Diencephalon (tissue), 2 donors: ENCODE measurements around a stretch of chr13.

DNA sequence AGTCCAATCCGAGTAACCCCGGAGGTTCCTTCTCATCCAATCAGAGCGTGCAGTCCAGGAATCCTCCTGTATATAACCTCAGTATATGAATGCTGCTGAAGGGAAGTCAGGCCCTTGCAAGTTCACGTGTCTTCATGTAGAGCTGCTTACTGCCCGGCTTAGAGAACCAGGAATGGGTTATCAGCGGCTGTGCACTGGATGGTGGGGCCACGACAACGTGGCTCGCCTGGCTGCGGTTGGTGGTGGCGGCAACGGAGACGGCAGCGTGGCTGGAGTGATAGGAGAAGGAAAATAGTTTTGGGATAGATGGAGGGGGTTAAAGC, 63.2 kb downstream of the TUBA3C start:
- RAMPAGE, long total RNA = no peak

DNA sequence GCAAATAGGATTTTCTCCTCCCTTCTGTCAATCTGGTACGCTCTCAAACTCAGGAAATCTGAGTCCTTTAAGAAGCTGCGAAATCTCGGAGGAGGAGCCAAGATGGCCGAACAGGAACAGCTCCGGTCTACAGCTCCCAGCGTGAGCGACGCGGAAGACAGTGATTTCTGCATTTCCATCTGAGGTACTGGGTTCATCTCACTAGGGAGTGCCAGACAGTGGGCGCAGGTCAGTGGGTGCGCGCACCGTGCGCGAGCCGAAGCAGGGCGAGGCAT, 64.7 kb downstream of the TPTE2 start:
- RAMPAGE, long total RNA = no peak

- RAMPAGE, long total RNA = no peak
These were observed 11.9 kb downstream of the ZMYM2 start for GRCh38 chr13:19970160-19971071.

DNA sequence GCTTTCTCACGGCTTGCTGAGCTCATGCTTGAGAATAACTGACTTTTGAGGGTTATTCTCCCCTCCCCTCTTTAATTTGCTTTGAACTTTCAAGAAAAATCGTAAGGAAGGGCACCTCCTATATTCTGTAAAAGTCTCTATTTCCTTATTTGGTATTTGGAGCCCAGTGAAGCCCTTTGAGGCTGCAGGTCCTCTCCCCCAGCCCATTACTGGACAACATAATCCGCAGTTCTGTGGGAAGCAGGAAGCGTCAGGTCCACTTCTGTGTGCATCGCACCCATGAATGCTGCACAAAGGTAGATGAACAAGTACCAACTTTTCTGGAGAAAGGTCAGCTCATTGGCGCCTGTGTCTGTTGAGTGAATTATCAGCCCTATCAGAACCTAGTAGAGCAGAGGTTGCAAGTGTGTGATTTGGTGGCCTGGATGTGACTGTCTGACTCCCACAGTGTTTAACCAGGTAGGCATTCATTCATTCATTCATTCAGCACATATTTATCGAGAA, 29.4 kb downstream of the GJA3 start:
- RAMPAGE, long total RNA = no peak

DNA sequence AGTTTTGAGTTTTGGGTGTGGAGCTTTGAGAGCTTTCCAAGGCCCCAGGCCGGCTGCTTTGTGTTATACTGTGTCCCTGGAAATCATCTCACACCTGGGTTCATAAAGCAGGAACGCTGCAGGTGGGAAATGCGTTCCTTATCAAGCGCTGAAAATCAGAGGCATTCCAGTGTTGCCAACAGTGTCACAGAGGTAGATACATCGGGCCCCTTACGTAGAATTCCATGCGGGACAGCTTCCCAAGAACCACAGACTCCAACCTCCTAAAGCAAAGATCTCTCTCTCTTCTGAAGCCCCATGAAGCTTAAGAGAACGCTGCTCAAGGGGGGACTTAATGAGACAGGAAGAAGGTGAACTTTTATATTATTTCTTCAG, 23.2 kb downstream of the GJA3 start:
- RAMPAGE, long total RNA = no peak

DNA sequence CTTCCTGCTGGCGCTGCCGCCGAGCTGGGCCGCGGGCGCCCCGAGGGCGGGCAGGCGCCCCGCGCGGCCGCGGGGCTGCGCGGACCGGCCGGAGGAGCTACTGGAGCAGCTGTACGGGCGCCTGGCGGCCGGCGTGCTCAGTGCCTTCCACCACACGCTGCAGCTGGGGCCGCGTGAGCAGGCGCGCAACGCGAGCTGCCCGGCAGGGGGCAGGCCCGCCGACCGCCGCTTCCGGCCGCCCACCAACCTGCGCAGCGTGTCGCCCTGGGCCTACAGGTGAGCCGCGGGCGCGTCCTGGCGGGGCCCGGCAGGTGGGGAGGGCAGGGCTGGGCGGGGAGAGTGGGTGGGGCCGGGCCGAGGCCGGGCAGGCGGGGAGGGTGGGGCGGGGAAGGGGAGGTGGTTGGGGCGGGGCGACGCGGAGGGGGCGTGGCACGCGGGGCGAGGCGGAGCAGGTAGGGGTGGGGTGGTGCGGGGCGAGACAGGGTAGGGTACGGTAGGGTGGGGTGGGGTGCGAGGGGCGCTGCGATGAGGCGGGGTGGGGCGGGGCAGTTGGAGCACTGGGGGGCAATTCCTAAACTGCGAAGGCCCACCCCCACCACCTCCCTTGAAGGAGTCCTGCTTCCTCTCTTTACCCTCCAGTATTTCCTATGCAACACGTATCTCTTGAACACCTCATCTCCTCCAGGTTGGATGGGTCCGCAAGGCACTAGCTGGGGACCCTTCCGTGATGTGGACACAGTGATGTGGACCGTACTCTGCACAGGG, 699 bp downstream of the IL17D start:
- RAMPAGE, long total RNA = no peak

DNA sequence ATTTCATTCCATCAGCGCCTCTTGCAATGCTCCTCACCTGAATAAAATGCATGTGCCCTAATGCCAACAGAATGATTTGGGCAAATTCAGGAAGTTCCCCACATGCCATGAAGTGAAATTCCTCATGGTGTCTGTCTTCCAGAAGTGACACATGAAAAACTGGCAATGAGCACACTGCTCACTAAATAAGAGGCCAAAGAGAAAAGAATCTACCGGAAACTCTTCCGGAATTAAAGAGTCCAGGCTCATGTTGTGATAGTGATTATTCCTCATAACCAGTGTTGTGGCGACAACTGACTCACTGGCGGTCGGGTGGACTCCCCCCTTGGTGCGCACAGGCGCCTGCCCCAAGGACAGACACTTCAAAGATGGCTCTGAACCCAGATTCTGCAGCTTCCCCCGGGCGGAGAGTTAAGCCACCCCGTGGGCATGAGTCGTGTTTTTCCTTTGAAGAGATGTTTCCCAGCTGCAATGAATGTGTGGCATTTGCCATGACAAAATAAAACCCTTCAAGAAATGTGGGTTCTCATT, 10.2 kb downstream of the IL17D start:
- RAMPAGE, long total RNA = no peak

GRCh38 chr13:20714491-20715123, 11.1 kb downstream of the IL17D start:
- RAMPAGE, long total RNA = no peak

- RAMPAGE, long total RNA = no peak
These were observed 24.3 kb upstream of the EEF1AKMT1 start for GRCh38 chr13:20798000-20798483.

- RAMPAGE, long total RNA = no peak
These were observed 37.0 kb upstream of the XPO4 start for GRCh38 chr13:20939469-20940078.

- RAMPAGE, long total RNA = no peak
These were observed 11.6 kb downstream of the LATS2 start for GRCh38 chr13:21049775-21050114.

- RAMPAGE, long total RNA = no peak
These were observed 24.9 kb upstream of the MICU2 start for GRCh38 chr13:21628820-21629287.

- RAMPAGE, long total RNA = no peak
These were observed 5.7 kb downstream of the FGF9 start for GRCh38 chr13:21676369-21677248.

- RAMPAGE, long total RNA = no peak
These were observed 131.0 kb downstream of the FGF9 start for GRCh38 chr13:21801879-21802264.

- RAMPAGE, long total RNA = no peak
These were observed 161.6 kb downstream of the FGF9 start for GRCh38 chr13:21832523-21832722.

DNA sequence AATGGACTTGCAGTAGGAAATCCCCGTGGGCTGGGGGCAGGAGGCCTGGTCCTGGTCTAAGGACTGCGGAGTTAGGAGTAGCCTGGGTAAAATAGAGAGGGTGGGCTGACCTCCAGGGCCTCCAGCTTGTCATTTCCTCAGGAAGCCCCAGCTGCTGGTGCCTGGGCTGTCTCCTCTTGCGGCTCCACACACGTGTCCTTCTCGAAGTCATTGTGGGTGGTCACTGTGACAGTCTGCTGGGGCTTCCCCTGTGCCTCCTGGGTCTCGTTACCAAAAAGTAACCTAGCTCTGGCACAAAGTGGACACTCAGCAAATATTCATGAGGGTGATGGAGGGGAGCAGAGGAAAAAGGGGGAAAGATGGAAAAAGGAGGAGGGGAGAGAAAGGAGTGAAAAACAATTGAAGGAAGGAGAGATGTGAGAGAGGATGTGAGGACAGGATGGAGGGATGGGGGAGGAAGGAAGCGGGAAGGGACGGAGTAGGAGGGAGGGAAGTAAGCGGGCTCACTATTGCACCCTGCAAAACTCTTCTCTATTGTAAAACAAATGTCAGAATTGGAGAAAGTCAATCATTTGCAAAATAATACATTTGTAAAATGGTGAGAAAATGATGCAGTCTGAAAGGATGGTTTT, 259.8 kb downstream of the FGF9 start:
- RAMPAGE, long total RNA = no peak

DNA sequence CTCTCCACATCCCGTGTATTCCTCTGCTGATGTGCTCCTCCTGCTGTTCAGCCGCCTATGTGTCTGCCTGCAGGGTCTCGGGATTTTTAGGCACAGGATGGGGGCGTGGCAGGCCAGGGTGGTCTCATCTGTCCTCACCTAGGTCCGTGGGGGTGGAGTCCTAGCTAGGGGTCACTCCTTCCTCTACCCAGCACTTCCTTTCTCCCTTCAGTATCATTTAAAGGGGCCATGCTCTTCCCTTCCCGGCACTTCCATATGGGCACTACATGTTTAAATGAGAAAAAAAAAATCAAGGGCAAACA, 32.9 kb upstream of the SGCG start:
- RAMPAGE, long total RNA = no peak

GRCh38 chr13:23290276-23290475, 109.4 kb downstream of the SGCG start:
- RAMPAGE, long total RNA = no peak

- RAMPAGE, long total RNA = no peak
These were observed 111.8 kb downstream of the SACS start for GRCh38 chr13:23321381-23322438.

DNA sequence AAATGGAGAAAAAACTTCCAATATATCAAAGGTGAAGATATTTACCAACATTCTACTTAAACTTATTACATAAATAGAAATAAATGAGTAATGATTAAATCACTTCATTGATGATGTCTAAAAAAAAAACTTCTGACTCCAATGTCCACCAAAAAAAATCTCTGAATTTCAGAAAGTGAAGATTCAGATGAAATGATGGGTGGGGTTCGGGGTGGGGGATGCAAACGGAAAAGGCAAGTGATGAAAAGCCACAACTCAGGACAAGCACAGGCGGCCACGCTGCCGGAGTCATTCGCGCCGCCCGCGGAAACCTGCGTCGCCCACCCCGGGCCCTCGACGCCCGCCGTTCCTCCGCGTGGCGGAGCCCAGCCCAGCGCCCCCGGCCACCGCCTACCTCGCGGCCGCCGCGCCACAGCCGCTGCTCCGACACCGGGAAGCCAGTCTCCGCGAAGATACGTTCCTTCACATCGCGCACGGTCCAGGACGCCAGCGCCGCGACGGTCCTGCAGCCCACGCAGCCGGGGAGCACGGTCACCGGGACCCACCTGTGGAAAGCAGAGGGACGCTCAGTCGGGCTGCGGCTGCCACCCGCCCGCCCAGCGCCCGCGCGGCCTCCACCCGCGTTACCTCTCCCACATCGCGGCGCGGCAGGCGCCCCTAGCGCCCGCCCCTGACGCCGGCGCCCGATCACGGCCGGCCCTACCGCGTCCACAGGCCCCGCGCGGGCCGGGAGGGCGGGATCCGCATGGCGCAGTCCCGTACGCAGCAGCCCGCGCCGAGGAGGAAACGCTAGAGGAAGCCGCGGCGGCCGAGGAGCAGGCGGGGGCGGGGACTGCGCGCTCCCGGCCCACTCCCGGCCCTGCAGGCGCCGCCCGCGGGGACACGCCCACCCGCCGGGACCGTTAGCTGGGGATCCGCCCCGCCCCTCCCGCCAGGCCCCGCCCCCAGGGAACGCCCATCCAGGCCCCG, 58.5 kb downstream of the SACS start:
- RAMPAGE, long total RNA = no peak